ENCODE results near the genes TAAR6 and PDE7B.

DNA sequence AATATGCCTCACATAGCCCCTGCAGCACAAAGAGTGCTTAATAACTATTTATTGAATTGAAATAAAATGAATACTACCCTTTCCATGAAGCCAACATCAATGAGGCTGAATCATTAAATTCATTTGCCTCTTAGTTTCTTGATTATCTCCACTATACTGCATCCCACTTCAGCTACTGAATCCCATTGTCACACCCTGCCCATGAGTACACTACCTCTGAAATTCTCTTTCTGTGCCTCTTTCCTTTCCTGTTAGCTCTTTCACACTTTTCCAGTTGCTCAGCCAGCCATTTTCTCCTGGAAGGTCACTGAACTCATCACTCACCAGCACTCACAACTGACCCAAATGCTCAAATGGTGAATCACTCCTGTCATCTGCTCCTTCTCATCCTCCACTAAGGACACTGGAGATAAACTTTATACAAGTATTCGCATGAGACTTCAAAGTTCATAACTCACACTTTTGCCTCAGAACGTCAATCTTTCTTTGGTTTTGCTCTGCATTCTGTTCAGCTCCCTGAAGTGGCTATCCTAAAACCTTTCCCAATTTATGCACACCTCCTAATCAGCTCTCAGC is 67.1 kb downstream of the MOXD1 start:
- PRO-cap = no peak

GRCh38 chr6:132511832-132512208 is 1.1 kb downstream of the STX7 start:
- PRO-cap = no peak

GRCh38 chr6:132570290-132570543 is at the start of gene TAAR6:
TAAR6 (plus strand) TSS chr6:132570322.
- PRO-cap = no peak

DNA sequence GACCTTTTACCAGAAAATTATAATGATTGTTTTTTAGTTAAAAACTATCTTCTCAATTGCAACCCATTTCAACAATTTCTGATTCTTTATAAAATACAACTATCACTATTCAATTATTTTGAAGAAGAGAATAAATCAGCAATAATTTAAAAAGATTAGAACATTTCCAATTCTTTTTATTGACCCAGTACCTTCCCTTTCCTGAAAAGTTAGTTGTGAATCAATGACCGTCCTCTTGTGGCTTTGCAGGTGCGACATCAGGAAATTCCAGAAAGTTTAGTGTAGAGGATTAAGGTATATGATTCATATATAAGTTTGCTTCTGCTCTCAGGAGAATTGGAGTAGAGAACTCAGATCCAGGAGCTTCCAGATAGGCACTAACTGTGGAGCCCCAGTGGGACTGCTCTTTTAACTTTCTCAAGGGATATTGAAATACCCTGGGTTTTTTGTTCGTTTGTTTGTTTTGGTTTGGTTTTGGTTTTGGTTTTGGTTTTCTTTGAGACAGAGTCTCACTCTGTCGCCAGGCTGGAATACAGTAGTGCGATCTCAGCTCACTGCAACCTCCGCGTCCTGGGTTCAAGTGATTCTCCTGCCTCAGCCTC is 9.6 kb downstream of the TAAR2 start:
- PRO-cap = no peak

GRCh38 chr6:133243290-133243763 is 2.2 kb downstream of the EYA4 start:
- PRO-cap = no peak

GRCh38 chr6:133594586-133594955 is 294.3 kb upstream of the TCF21 start:
- PRO-cap = no peak

GRCh38 chr6:133951067-133951687 is 1.8 kb upstream of the TBPL1 start:
- PRO-cap = no peak

DNA sequence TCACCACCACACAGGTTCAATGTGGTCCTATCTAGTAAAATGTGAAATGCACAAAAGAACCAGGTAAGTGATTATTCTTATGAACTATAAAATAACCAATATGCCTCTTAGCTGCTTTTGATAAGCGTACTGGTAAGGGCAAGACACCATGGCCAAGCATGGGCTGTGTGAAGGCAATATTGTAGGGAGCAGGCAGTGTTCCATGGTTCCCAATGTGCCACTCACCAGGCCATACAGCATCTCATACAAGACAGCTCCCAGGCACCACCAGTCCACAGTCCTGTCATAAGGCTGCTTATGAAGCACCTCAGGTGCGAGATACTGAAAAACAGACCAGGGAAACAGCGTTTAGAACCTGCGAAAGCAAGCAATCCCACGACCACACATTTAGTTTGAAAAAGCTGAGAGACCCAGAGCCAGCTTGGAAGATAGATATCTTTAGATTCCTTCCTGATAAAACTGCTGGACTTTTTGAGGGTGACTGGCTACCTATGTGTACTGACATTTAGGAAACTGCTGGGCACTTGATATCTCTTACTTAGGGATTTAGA is 119.1 kb upstream of the SLC2A12 start:
- PRO-cap = no peak

DNA sequence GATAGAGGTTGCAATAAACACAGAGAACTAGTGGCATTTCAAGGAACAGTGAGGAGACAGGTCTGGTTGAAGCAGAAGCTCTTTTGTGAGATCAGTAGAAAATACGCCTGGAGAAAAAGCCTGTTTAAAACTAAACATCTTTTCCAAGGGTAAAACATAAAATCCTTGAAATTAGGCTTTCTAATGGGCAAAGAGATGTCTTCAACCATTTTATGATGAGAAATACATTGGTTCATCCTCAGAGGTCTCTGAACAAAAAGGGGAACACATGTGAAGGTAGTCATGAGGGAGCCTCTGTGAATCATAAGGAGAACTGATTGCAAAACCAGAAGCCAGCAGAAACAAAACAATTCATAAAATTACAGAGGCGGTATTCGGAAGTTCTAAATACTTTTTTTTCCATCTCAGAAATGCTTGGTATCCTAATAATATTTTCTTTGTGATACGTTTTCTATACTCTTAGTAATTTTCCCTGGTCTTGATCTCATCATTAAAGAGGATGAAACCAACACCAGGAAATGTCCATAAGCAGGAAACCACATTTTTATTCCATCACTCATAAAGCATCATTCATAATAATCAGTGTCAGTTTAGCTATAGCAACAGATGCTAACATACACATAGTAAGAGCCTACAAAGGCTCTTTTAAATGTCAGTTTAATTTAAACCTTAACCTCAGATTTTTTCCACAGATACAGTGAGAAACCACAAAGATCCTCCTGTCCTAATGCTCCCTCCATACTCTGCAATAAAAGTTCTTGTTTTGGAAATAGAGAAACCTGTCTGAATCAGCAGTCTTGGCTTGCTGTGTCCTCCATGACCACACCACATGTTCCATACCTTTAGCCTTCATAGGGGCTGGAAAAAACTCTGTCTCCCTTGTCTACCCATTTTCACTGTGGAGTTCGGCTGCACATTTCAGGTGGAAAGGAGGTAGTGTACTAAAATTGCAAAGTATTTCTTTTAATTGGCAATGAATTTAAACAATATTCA is 29.3 kb downstream of the SGK1 start:
- PRO-cap = no peak

- PRO-cap = no peak
These were observed 260.7 kb downstream of the ALDH8A1 start for GRCh38 chr6:134689261-134689547.

- PRO-cap = no peak
These were observed 99.9 kb downstream of the ALDH8A1 start for GRCh38 chr6:134849735-134850639.

- PRO-cap = no peak
These were observed 58.6 kb upstream of the MYB start for GRCh38 chr6:135122440-135122876.

GRCh38 chr6:135128549-135128844 is 52.6 kb upstream of the MYB start:
- PRO-cap = no peak

GRCh38 chr6:135266641-135267652 is 85.8 kb downstream of the MYB start:
- PRO-cap = no peak

DNA sequence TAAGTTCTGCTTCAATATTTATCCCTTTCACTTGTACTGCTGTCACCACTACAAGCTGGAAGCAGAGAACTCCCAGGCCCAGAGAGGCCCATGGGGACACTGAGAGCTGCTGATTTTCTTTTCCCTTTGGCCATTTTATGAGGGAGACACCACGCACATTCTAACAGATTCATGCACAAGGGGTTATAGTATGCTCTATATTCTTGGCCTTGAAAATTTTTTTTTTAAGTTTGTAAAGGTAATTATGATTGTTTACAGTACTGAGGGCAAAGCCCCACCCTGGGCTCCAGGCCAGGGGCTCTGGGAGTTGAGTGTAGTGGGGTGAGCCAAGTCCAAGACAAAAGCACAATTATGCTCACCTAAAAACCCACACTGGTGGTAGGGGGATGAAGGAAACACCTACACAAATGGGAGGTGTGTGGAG is 88.5 kb downstream of the MYB start:
- PRO-cap = no peak

DNA sequence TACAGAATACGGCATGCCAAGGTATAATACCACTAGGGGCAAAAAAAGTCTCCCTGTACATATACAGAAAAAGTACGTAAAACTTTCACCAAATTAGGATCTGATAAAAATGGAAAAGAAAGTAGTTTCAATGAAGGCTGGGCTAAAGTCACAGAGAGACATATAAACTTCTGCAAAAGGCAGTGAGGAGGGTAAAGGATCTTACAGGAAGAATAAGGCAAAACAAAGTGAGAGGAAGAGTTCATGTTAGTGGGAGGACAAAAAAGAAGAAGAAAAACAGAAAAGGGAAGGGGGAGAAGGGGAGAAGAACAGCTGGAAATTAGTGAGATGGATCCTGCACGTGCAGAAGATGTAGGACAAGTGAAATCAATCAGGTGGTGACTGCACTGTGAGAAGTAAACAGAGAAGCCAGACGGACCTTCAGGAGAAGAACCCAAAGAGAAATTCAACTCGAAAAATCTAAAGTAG is 105.8 kb downstream of the MYB start:
- PRO-cap = no peak

DNA sequence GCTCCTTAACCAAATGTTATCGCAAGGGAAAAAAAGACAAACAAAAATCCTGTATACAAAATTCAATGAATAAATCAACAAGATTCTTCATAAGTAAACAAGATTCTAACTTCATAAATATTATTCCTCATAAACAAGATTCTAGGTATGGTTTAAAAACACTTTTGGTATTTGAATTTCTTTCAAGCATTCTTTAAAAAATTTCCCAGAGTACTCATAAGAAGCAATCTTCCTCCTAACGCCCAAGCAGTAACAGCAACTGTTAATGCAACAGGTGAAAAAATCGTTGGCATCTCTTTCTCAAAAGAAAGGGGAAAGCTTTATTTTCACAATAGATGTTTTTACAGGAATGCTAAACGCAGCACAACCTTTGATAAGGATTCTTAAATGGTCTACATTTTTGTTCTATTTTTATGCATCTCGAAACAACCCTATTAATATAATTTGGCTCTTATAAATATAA is 796 bp downstream of the AHI1 start:
- PRO-cap = no peak

GRCh38 chr6:135851406-135852386 is at the start of gene PDE7B:
PDE7B (plus strand) TSS chr6:135851701.
- PRO-cap = no peak

DNA sequence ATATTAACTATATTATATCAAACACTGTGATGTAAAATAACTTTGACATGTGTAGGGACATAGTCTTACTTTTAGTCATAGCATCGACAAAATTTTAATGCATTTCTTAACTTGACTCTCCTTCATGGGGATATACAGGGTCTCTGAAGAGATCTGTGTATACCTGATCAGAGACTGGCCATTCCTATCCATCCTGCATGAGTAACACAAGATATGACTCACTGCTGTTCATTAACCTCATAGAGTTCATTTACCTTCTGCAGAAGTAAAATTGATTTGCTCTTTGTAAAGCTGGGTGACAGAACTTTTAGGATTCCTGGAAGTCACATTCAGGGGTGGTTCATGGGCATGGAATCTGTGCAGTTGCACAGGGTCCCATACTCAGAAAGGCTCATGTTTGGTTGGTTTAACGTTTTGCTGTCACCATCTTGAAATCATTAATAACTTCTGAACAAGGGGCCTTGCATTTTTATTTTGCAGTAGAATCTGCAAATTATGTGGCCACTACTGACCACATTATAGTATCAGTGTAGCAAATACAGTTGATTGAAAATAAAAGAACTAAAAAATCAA is 53.2 kb downstream of the PDE7B start:
- PRO-cap = no peak

DNA sequence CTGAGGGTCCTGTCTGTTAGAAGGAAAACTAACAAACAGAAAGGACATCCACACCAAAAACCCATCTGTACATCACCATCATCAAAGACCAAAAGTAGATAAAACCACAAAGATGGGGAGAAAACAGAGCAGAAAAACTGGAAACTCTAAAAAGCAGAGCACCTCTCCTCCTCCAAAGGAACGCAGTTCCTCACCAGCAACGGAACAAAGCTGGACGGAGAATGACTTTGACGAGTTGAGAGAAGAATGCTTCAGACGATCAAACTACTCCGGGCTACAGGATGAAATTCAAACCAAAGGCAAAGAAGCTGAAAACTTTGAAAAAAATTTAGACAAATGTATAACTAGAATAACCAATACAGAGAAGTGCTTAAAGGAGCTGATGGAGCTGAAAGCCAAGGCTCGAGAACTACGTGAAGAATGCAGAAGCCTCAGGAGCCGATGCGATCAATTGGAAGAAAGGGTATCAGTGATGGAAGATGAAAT is 149.7 kb downstream of the PDE7B start:
- PRO-cap = no peak